ENCODE results near the gene CNGB1.

DNA sequence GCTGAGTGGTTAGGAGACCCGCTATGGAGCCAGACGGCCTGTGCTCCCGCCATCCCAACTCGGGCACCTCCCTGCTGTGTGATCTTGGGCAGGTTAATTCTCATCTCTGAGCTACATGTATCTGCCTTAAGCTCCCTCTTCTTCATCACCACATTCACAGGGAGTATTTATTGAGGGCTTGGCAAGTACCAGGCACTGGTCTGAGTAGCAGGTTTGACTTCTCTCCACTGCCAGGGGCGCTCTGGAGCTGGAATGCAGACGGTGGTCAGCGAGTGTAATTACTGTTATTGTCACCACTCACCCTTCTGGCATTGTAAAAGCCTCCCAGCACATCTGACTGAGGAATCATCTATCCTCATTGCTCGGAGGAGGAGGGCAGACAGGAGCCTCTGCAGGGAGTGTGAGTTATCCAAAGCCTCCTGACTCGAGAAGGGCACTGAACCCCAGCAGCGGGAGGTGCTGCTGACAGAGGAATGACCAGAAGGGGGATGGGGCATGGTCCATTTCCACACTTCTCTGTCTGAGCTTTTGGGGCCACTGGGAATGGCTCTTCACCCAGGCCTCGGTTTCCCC lies 976 bp upstream of the ADGRG1 start:
- PRO-cap = no peak

DNA sequence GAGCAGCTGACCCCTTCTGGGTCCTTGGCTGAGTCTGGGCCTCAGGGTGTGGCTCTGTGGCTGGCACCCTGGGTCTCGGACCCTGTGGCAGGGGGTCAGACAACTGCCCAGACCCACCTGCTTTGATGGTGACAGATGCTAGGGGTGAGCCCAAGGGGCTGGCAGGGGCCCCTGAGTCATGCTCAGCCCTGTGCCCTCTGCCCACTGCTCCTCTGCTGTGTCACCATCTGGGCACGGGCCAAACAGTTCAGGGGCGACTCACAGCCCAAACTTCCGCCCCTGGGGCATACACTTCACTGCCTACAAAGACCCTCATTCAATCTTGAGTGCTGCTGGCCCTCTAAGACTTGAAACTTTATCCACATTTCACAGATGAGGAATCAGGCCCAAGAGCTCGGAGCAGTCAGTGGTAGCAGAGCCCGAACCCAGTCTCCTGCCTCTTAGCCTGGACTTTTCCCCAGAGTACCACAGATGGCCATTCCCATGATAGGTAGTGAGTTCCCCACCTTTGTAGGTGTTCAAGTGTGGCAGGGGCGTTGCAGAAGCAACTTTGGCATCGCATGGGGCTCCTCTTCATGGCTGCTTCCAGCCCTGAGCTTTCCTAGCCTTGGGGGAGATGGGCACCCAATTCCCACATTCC lies 5.9 kb downstream of the ADGRG1 start:
- PRO-cap = no peak

- PRO-cap = no peak
Observed at GRCh38 chr16:57740309-57740718, 4.7 kb downstream of the KATNB1 start.

- PRO-cap = no peak
Observed at GRCh38 chr16:57775561-57776324, 26.5 kb downstream of the KIFC3 start.

DNA sequence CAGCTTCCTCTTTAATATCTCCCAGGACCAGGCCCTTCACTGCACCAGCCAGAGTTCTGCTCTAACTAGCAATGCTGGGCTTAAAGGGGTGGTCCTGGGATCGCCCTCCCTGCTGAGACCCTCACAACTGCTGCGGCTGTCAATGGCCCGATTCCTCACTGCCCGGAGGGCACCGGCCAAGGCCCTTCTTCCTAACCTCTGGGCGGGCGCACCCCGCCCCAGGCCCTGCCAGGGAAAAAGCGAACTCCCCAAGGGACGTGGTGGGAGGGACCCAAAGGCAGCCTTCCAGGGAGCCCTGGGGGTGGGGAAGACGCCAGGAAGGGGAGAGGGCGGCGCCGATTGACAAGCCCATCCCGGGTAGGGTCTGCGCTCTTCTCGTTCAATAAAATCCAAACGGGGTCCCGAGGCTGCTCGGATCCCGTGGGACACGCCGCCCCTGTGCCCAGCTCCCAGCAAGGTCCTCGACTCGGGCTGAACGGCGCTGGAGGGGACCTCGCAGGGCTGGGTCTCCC lies 521 bp downstream of the KIFC3 start:
- PRO-cap = bidirectional peak, plus-strand start at position 288 of the sequence, minus-strand start at position 200 of the sequence

GRCh38 chr16:57809636-57810135 lies 7.4 kb upstream of the KIFC3 start:
- PRO-cap = no peak

DNA sequence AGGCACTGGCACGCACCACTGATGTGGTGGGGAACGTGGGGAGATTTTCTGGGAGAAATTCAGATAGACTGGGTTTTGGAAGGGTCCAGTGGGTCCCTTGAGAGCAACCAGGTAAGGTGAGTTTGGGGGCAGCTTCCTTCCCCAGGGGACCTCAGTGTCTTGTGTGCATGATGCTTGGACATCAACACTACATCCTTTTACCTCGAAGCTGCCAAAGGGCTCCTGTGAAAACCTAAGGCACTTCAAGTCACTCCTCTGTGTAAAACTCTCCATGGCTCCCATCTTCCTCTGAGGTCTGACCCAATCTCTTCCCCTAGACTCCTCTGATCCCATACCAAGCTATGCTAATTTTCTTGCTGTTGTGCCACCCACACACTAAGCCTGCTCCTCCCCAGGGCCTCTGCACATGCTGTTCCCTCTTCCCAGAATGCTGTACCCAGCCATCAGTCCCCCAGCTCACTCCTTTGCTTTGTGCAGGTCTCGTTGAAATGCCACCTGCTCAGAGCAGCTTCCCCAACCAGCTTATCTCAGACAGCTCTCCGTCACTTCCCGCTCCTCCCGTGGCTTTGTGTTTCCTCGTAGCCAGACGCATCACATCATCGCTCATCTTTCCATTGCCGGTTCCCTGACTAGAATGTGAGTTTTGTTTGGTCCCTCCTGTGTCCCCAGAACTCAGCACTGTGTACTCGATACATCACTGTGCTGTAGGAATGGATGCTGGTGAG lies 78.4 kb downstream of the CNGB1 start:
- PRO-cap = no peak

DNA sequence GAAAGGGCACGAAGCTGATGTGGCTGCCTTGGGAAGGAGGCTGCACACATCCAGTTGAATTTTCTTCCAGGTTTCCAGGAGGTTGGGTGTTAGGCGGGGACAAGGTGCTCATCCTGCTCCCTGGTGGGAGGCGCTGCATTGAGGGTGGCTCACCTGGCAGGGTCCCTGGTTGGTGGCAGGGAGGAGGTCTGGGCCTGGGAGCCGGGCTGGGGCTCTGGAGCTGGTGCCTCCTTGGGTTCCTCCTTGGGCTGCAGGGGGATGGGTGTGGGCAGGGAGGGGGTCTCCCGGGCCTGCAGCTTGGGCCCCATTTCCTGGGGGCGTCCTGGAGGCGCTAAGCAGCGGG lies 11.2 kb downstream of the CNGB1 start:
- PRO-cap = no peak

- PRO-cap = no peak
Observed at GRCh38 chr16:57970940-57971386, at the start of gene CNGB1. Gene CNGB1 (minus strand): TSS chr16:57971128.

- PRO-cap = no peak
Observed at GRCh38 chr16:58026820-58027256, 1.3 kb downstream of the MMP15 start.

- PRO-cap = no peak
Observed at GRCh38 chr16:58222471-58223166, 24.7 kb upstream of the CSNK2A2 start.

- PRO-cap = no peak
Observed at GRCh38 chr16:58318241-58318610, 23.4 kb upstream of the PRSS54 start.

- PRO-cap = no peak
Observed at GRCh38 chr16:58448660-58449382, 51.1 kb upstream of the NDRG4 start.

GRCh38 chr16:58494958-58496190 lies 4.6 kb upstream of the NDRG4 start:
- PRO-cap = unidirectional peak, plus-strand start at chr16:58495443

DNA sequence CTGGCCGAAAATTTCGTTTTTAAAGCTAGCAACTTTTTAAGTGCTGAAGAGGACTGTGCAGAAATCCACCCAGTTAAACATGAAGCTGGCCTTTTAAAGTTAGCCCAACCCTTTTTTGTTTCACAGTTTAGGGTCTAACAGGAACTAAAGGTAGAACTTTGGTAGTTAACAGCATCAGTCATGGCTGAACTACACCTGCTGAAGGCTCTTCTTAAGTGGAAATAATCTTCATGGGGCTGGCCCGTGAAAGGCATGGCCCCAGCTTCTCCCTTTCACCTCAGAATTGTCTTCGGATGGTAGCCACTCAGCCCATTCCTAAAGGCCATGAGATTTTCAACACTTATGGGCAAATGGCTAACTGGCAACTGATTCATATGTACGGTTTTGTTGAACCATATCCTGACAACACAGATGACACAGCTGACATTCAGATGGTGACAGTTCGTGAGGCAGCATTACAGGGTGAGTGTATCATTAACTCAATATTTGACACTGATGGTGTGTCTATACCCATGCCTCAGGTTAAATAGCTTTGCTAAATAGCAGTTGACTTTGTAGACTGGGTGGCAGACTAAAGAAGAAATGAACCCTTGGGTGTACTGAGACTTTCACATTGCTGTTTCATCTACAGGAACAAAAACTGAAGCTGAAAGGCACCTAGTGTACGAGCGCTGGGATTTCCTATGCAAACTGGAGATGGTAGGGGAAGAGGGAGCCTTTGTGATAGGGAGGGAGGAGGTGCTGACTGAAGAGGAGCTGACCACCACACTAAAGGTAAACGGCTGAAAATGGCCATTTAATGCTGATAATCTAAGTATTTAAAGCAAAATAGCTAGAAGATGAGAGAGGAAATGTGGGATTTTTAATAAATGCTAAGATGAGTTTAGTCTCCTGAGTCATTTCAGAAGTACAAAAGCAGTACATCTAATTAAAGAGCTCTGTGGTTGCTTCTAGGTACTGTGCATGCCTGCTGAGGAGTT lies 2.7 kb downstream of the SETD6 start:
- PRO-cap = no peak

DNA sequence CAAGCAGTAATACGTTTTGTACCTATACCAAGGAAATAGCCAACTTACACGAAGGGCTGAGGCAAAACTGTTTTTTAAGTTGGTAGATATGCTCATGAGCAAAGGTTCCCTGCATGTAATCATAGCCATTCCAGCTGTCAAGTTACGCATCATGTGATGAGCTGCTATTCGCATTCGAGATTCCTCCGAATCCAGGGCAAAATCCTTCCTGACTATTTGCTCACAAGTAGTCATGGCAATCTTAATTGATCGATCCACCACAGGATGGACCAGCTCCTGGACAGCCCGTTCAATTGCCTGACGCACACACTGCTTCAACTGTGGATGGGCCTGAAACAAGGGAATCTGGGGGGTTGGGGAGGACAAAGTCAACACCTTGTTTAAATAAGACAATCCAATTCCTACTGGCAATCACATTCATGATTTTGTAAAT lies 28.3 kb downstream of the SETD6 start:
- PRO-cap = no peak

- PRO-cap = no peak
Observed at GRCh38 chr16:58551511-58551900, 36.2 kb downstream of the SETD6 start.

- PRO-cap = no peak
Observed at GRCh38 chr16:58638115-58638527, 8.5 kb upstream of the CNOT1 start.

DNA sequence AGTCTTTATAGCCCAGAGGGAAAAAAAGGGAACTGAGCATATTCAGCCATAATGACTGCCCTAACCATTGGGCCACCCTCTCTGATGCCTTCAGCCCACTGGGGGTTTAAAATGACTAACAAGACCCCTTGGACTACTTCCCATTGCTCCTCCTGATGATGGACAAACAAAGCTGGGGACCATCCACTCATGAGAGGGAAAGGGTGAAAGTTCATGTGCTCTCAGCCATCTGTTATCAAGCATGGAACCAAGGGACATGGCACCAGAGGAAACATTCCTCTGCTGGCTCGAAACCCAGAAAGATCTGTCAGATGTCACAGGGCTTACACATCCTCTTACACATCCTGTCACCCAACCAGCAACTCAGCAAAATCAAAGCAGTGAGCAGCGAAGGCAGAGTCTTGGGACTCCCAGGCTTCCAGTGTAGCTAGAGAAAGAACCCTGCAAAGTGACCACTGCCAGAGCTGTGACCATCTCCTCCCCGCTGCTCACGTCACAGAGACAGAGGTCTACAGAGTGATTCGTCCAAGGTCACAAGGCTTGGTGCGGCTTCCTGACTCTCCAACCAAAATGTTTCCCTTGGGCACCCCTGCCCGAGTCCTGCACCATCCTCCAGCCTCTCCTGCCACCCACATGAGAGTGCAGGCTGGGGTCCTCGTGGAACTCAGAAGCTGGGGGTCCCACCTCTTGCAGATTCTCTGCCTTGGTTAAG lies 1.2 kb downstream of the SLC38A7 start:
- PRO-cap = no peak

DNA sequence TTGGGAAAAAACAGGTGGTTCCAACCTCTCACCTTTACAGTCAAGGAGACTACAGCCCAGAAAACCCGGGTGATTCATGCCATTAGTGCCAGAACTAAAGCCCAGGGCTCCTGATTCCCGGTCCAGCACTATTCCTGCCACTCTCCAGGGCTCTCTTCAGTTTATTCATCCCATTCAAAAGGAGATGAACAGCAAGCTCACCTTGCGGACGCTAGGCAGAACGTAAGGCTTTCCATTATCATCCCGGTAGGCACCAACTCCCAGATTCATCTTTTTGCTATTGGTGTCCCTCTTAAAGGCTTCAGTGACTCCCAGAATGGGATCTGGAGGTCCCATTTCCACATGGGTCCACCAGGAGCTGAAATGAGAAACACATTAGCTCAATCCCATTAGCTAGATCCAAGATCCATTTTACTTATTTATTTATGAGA lies 10.6 kb downstream of the GOT2 start:
- PRO-cap = no peak

All from left common carotid artery plus branches (tissue), 1 donor.